ENCODE measurements around a stretch of chr4.

DNA sequence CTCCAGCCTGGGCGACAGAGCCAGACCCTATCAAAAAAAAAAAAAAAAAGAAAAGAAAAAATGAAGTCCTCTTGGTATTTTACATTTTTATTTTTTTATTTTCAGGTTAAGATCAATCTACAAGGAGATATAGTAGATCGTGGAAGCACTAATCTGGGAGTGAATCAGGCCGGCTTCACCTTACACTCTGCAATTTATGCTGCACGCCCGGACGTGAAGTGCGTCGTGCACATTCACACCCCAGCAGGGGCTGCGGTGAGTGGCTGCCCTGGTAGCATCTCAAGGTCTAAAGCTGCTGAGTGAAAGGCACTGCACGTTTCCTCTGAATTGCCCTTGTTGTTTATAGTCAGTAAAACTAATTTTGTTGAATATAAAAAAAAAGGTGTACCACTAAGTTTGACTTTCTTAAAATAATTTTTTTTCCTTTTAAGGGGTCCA is 40.1 kb downstream of the MFSD10 start:
- PRO-cap, 2 experiments: no peak in any of the 2 experiments

- PRO-cap, 2 experiments: no peak in any of the 2 experiments
Measured at GRCh38 chr4:2933247-2933636, 1.4 kb downstream of the MFSD10 start.

DNA sequence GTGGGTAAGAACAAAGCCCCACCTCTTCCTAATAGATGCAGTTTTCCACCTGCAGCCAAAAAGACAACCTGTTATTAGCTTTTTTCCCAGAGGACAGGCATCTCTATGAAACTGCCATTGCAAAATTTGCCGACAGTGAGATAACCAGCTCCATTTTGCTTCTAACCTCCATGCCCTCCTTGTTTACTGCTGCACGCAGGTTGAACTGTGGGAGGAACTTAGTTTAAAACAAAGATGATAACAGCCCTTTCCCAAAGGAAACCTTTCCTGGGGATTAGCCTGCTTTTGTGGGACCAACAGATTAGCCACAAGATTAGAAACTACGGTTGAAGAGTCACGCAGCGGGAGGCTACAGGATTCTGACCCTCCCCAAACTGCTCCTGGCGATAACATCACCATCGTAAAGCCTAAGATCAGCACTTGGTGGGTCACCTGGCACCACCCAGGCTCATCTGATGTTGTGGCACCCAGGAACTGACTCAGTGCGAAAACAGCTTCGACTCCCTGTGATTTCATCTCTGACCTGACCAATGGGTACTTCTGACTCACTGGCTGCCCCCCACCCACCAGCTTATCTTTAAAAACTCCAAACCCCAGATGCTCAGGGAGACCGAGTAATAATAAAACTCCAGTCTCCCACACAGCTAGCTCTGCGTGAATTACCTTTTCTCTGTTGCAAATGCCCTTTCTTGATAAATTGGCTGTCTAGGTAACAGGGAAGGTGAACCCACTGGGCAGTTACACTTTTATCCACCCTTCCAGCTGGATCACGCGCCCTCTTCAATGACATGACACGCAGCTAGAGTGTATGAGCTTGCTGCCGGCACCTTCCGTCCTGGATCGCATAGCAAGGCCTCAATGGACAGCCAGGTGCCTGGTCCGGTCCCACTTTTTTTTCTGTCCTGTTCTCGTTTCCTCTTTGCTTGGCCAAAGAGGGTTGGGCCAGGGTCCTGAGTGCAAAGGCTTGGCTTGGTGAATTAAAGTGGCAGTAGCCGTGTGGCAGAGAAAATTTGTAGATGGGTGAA is 1.4 kb upstream of the MFSD10 start:
- PRO-cap, 2 experiments: no peak in any of the 2 experiments

DNA sequence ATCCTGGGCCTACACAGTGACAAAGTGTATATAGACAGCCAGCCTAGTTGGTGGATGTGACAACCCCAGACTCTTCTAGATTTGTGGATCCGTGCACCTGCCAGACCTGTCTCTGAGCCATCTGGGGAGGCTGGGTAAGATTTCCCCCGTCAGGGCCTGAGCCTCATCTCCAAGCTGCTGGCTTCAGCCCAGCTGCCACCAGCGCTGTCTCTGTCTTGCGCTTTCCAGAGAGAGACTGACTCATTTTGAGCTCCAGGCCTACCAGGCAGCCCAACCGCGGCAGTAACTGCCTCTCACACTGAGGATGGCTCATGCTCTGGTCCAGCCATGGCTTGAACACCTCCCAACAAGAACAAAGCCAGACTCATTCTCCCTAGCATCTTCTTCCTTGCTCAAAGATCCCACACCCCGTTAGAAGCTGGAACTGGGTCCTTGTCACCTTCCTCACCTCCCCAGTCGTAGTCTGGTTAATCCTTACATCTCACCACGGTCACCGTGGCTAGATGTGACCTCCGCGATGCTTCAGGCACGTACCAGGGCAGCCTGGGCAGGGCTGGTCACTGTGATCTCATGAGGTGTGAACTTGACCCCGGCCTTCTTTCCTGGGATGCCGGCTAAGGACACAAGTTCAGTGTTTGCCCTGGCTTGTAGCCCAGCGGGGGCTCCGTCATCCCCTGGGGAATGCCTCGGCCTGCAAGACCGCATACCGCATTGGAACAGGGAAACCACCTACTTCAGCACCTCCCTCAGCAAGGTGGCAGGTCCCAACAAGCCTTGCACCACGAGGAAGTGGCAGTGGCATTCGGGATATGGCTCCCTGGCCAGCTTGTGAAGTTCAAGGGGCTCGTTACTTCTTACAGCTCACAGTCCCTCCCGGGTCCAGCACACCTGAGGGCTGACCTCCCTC is 2.4 kb upstream of the MFSD10 start:
- PRO-cap, 2 experiments: no peak in any of the 2 experiments

GRCh38 chr4:3203862-3204483 is 45.0 kb upstream of the MSANTD1 start:
- PRO-cap, 2 experiments: no peak in any of the 2 experiments

- PRO-cap, 2 experiments: no peak in any of the 2 experiments
Measured at GRCh38 chr4:3306135-3306901, 13.5 kb downstream of the RGS12 start.

- PRO-cap, 2 experiments: no peak in any of the 2 experiments
Measured at GRCh38 chr4:3331258-3331863, 38.5 kb downstream of the RGS12 start.

GRCh38 chr4:3369626-3370559 is 71.9 kb upstream of the HGFAC start:
- PRO-cap, 2 experiments: no peak in any of the 2 experiments

DNA sequence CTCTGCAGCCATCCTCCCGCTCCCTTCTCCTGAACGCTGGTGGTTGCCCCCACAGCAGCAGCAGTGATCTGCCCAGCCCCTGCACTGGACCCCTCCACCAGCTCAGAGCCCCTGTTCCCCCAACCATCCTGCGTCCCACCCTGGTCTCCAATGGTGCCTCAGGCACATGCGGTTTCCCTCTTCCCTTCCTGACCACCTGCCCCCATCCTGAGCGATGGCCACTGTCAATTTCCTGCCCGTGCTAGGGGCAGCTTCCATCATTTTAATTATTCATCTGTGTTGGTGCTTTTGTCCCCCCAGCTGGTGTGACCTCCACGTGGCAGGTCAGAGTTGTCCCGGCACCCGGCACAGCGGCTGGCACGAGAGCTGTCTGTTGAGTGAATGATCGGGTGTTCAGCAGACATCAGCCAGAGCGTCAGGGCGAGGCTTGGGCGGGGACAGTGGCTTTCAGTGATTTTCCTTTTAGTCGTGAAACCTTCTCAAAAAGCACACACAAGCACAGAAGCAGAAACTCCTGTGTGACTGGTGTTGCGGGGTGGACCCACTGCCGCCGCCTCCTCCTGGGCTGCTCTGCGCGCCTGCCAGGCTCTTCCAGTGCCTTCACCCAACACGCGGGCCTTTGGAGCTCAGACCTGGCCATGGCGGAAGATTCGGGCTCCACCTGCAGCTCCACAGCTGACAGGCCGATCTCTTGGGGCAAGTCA is 51.6 kb upstream of the HGFAC start:
- PRO-cap, 2 experiments: no peak in any of the 2 experiments

- PRO-cap, 2 experiments: no peak in any of the 2 experiments
Measured at GRCh38 chr4:3402851-3403515, 38.8 kb upstream of the HGFAC start.

DNA sequence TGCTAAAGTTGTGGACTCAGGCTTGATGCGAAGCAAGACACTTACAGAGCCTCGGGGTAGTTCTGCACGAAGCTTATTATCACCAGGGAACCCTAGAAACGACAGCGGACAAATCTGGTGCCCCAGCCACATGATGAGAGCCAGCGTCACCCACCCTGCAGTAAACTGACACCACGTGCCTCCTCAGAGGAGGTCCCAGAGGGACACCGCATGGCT is 36.7 kb upstream of the HGFAC start:
- PRO-cap, 2 experiments: no peak in any of the 2 experiments

DNA sequence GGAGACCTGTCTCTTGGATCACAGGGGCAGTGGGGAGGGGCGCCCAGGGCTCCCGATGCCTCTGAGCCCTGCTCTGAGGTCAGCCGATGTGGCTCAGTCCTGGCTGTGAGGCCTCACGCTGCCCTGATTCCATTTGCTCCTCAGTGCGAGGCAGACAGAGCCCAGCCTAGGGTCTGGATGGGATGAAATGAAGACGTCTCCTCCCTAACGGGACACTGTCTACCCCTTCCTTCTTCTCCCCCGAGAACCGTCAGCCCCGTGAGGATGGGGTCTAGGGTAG is 1.1 kb upstream of the DOK7 start:
- PRO-cap, 2 experiments: no peak in any of the 2 experiments

- PRO-cap, 2 experiments: peak in 2 of 2 experiments; most common plus-strand start chr4:3483811 (in 2); most common minus-strand start chr4:3483479 (in 2)
Measured at GRCh38 chr4:3483129-3483993, 20.3 kb downstream of the DOK7 start.

DNA sequence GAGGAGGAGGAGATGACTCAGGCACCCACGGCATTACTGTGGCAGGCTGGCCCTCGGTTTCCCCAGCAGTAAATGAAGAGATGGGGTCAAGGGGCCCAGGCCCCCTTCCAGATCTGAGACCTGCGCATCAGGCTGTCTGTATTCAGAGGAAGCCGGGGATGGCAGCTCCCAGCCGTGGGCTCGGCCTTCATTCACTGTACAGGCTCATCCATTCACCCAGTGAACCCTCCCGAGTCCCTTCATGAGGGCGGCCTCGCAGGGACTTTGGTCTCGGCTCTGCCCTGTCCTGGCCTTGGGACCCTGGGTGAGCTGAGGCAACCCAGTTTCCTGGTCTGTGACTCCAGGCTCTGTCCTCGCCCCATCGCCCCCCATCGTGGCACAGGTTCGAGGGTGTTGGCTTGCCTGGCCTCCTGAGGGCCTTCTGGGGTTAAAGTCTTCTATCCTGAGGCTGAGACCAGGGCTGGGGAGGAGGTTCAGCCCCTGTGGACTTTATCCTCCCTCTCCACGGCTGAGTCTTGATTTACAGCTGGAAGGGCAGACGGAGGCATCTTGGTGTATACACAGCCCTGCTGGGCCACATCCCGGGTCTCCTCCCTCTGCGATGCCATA is 44.2 kb upstream of the LRPAP1 start:
- PRO-cap, 2 experiments: no peak in any of the 2 experiments

- PRO-cap, 2 experiments: no peak in any of the 2 experiments
Measured at GRCh38 chr4:3645218-3645738, 113.1 kb upstream of the LRPAP1 start.

DNA sequence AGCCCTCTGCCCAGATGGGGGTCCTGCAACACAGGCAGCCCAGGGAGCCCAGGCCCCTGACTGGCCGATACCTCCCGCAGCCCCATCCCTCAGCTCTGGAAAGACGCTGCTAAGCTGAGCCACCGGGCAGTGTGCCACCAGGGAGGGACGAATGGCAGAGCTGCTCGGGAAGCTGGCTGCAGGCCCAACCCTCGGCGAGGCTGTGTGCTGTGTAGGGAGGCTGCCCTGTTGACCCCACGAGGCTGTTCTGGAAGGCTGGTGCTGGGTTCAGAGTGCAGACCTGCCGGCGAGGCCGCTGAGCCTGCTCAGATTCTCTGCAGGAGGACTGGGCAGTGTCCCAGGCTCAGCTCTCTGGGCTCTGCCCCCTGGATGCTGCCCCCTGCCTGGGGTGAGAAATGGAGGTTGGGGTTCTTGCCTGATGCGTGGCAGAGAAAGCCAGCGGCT is 61.7 kb downstream of the ADRA2C start:
- PRO-cap, 2 experiments: no peak in any of the 2 experiments

GRCh38 chr4:4107317-4107837 is 119.4 kb downstream of the OTOP1 start:
- PRO-cap, 2 experiments: no peak in any of the 2 experiments

- PRO-cap, 2 experiments: no peak in any of the 2 experiments
Measured at GRCh38 chr4:4389588-4389834, 2.6 kb downstream of the NSG1 start.

DNA sequence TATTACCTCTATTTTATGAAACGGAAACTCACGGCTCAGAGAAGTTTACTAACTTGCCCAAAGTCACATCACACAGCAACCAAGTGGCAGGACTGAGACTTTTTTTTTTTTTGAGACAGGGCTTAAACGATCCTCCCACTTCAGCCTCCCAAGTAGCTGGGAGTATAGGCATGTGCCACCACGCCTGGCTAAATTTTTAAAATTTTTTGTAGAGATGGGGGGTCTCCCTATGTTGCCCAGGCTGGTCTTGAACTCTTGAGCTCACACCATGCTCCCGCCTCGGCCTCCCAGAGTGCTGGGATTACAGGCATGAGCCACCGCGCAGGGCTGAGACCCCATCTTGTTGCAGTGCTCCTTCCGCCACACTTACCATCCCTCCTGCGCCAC is 34.3 kb downstream of the NSG1 start:
- PRO-cap, 2 experiments: no peak in any of the 2 experiments

- PRO-cap, 2 experiments: no peak in any of the 2 experiments
Measured at GRCh38 chr4:4867047-4868028, 7.9 kb downstream of the MSX1 start.

Data from psoas muscle (tissue), 2 donors.